M059J (cell line): ENCODE results near the gene TPT1.

DNA sequence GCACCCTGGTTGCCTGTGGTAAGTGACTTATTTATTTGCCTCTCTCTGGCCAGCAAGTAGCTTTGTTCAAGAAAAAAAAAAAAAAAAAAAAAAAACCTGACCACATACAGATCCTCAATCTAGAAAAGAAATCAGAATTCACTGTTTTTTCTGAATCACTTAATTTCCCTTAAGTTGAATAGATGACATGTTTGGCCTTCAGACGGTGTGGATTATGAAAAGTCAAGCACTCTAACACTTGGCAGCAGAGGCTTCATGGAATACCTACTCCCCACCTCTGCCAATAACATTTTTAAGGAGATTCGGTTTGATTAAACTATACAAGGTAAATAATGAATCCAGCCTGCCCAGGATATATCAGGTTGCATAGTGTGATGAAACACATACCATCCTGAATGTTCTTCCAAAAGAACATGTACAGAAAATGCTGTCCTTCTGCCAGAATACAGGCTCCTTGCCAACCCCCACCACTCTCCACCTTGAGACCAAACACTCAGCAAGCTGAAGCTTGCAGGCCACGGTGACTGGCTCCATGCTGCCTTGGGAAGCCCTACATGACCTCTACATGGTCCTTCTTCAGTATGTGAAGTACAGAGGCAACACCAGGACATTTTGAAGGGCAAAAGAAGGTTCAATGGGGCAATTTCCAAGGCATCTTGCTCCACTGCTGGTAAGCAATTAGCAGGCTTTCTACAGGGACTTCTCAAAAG is 62.7 kb upstream of the SERP2 start:
- RAMPAGE, long total RNA, result no peak

DNA sequence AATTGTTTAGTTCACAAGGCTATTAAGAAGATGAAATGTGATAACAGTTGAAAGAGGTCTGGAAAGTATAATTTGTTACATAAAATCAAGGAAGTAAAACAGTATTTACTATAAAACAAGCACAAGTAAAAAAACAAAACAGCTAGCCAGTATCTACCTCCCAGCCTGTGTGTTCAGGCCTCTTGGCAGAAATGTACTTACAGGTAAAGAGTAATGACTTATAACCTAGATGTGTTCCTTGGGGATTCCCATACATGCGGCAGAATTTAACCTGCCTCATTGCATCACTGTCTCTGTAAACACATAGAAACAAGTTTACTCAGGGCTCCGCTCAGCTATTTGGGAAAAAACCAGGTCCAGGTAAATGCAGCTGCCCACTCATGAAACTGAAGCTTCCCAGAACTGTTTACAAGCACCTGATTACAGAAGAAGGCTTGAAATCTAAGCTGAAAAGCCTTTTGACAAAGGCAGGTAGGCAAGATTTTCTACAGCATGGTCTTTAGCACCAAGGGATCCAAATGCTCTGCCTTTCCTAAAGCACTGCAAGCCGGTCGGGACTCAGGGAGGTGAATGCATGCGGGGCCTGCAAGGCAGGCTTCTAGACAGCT is 50.7 kb upstream of the SERP2 start:
- RAMPAGE, long total RNA, result no peak

DNA sequence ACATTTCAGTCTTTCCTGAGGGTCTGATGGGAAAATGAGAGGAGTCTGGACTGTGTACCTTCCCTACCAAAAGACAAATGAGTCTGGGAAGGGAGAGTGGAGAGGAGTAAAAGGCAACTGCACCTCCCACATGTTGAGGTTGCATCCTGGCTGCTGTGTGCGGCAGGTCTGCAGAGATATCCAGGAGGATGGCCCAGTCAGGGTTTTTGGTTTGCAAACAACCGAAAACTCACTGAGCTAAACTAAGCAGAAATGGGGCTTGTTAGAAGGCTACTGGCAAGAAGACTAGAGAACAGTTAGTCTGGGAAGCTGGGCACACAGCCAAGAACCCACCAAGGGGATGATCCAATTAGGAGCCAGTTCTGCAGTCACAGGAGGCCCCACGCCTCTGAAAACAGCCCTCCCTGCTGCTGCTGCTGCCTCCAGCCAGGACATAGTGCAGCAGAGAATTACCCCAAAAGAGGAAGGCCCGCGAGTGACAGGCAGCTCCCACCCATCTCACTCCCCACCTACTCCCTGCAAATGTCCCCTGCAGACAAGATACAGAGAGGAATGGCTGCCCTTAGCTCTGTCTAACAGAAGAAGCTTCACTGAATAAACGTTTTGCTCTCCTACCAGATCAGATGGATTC is 41.2 kb upstream of the SERP2 start:
- RAMPAGE, long total RNA, result no peak

GRCh38 chr13:44432704-44433831 is 59.4 kb downstream of the SERP2 start:
- RAMPAGE, long total RNA, result no peak

DNA sequence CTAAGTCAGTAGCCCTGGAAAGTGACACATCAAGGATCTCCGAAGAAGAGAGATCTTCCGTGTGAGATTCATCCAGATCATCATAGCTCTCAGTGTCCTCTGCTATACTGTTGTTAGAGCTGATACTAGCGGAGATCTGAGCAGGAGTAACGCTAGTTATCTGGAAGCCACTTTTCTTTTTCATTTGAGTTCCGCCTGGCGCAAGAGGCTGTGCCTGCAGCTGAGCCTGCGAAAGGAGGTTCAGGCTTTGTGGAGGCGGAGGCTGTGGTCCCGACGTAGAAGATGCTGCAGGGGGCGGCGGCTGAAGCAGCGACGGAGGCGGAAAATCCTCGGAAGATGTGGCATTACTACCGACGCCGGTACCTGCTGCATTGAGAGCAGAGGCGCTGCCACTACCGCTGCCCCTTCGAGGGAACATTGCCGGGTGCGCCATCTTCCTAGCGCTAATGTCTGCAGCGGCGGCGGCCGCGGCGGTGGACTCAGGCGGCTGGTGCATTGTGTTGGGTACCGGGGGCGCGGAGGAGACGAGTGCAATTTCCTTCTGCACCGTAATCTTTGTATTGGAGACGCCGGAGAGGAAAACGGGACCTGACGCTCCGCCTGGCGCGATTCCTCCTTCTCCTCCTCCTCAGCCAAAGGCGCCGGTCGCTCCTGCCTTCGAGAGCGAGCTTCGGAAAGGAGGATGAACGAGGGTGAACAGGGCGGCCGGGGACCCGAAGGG is 391 bp downstream of the TSC22D1 start:
- RAMPAGE, long total RNA, result no peak

GRCh38 chr13:44577210-44578010 is 1.3 kb upstream of the TSC22D1 start:
- RAMPAGE, long total RNA, result no peak

- RAMPAGE, long total RNA, result no peak
Observed at GRCh38 chr13:44849034-44849862, 140.0 kb downstream of the NUFIP1 start.

GRCh38 chr13:44903256-44904049 is 85.8 kb downstream of the NUFIP1 start:
- RAMPAGE, long total RNA, result no peak

- RAMPAGE, long total RNA, result no peak
Observed at GRCh38 chr13:44906608-44907312, 82.5 kb downstream of the NUFIP1 start.

DNA sequence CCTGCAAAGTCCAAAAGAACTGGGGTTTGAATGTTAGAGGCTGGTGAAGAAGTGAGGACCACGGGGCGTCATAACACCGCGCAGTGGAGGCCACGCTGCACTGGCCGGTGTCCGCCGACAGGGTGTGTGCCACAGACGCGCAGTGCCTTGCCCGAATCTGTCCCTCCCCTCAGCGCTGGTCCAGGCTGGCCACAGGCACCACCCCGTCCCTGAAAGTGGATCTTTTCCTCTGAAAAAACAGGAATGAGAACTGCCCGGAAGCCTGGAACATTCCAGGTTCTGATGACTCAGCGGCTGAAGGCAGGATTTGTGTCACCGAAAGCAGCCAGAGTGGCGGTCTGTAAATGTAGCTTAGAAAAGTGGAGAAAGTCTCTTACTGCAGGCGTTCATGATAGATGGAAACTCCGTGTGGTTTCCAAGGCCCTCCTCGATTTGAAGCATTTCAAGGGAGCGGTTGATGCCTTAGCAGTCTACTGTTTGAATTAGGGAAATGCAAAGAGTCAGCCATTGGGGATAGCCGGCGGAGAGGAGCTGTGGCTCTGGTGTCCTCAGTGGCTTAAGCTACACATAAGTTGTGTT is 70.9 kb downstream of the NUFIP1 start:
- RAMPAGE, long total RNA, result no peak

DNA sequence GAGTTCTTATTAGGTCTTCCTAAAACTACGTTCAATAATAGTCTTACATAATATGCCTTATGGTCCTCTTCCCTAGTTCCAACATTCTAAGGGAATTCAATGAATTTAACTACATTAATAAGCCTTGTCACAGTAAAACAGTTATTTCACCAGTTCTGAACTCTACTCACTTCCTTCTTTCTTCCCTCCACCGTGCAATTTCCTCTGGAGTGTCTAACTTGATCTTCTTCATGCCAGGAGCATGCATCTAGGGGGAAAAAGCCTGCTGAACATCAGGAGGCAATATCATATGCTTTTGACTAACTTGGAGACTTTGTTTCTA is 10.3 kb downstream of the NUFIP1 start:
- RAMPAGE, long total RNA, result no peak

DNA sequence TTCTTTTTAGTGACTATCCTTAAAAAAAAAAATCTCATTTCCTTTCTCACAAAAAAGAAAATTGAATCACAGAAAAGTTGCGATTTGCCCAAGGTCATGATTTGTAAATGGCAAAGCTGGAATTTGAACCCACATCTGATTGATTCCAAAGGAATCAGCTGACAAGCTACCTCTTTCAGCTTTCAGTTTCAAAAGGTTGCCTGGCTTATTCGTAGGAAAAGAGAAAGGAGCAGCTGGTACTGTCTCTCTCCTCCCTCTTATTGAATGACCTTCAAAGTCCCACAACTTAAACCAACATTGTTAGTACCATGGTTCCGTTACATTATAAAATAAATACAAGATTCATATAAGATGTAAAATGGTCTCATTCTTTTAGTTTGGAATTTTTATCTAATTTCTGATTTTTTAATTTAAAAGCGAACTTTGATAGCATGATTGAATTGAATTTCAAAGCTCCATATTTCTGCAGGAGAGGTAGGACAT is 18.3 kb upstream of the KCTD4 start:
- RAMPAGE, long total RNA, result no peak

- RAMPAGE, long total RNA, result no peak
Observed at GRCh38 chr13:45219818-45220150, 18.9 kb upstream of the KCTD4 start.

- RAMPAGE, long total RNA, result no peak
Observed at GRCh38 chr13:45337903-45338498, 3.0 kb downstream of the TPT1 start.

DNA sequence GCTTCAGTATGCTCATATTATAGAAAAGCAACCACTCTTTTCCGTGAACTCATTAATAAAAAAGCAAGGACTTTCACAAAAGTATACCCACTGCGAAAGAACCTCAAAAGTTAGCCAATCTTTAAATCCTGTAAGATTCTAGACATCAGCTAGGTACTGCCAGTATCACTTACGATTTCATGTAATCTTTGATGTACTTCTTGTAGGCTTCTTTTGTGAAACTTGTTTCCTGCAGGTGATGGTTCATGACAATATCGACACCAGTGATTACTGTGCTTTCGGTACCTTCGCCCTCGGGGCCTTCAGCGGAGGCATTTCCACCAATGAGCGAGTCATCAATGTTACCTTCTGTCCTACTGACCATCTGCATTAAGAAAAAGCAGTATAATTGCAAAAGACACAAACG is 1.2 kb downstream of the TPT1 start:
- RAMPAGE, long total RNA, result no peak

- RAMPAGE, long total RNA, result start-site peak on the minus strand at chr13:45341116-45341252, 1,415 and 595 reads in 2 replicates
Observed at GRCh38 chr13:45341049-45342095, at the start of gene TPT1. TSS of gene TPT1 (minus strand) at chr13:45341183.

GRCh38 chr13:45368491-45369137 is 27.6 kb upstream of the TPT1 start:
- RAMPAGE, long total RNA, result no peak

GRCh38 chr13:45701028-45701926 is 843 bp upstream of the CBY2 start:
- RAMPAGE, long total RNA, result no peak

- RAMPAGE, long total RNA, result no peak
Observed at GRCh38 chr13:45988747-45989056, 63.8 kb downstream of the ZC3H13 start.

- RAMPAGE, long total RNA, result no peak
Observed at GRCh38 chr13:46094462-46094880, 10.4 kb downstream of the CPB2 start.